ENCODE measurements around the gene CAPN2.

DNA sequence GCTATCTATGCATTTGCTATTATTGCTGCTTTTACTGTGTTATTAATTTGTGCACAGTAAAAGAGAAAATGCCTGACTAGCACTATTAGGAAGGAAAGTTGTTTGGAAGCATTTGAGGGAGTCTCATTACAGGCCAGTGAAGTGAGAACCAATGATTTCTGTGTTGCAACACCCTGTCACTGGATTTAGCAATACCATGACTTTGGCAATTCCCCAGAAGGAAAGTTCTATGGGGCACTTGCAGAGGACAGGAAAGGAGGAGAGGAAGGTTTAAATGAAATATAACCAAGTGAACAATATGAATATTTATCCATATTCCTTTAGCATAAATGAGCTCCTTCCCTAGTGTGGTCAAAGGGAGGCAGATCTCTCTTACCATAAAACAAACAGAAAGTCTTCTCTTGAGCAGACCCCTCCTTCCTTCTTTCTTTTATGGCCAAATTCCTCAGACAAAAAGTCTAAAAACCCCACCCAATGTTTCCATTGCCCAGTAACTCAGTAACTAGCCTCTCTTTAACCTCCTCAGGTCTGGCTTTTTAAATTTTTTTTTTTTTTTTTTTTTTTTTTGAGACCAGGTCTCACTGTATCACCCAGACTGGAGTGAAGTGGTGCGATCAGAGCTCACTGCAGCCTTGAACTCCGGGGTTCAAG, 5.5 kb downstream of the TLR5 start:
- RRBS: no CpG with 5 or more reads among the region's 2 CpGs

GRCh38 chr1:223142094-223142523, 939 bp downstream of the TLR5 start:
- RRBS: no CpG with 5 or more reads among the region's 14 CpGs

DNA sequence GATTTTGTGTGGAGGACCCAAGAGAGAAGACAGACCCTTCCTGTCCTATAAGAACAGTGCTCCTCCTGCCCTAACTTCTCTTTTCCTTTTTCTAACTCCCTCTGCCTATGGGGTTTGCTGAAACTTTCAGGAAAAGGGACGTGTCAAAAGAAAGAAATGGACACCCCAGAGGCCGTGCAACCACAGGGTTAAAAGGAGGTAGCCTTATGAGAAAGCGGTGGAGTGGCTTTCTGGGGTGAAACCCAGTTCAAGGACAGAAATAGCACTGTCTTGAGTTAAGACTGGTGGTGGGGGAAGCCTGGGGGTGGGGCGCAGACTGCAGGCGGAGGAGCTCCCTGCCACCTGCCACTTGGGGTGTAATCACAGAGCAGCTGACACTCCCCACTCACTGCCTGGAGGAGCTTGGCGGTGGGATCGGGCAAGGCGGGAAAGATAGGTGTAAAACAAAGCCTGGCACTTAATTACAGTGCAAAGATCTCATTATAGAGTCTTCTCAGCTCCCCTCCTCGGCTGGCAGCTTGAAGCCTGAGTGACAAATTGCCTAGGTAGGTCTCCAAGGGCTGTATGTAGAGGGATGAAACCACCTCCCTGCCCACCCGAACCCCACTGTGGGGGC, 759 bp upstream of the TLR5 start:
- RRBS: no CpG with 5 or more reads among the region's 10 CpGs

DNA sequence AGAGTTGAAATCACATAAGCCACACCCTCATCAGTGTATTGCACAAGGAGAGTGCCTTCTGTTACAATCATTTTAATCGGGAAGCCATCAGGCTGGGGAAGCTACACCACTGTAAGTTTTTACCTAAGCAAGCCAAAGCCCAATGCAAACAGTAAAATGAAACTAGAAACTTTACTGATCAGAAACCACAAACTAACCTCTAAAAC, 26.2 kb downstream of the CAPN8 start:
- RRBS: no CpG with 5 or more reads among the region's 1 CpG

GRCh38 chr1:223641368-223642035, 24.0 kb downstream of the CAPN8 start:
- RRBS: no CpG with 5 or more reads among the region's 7 CpGs

DNA sequence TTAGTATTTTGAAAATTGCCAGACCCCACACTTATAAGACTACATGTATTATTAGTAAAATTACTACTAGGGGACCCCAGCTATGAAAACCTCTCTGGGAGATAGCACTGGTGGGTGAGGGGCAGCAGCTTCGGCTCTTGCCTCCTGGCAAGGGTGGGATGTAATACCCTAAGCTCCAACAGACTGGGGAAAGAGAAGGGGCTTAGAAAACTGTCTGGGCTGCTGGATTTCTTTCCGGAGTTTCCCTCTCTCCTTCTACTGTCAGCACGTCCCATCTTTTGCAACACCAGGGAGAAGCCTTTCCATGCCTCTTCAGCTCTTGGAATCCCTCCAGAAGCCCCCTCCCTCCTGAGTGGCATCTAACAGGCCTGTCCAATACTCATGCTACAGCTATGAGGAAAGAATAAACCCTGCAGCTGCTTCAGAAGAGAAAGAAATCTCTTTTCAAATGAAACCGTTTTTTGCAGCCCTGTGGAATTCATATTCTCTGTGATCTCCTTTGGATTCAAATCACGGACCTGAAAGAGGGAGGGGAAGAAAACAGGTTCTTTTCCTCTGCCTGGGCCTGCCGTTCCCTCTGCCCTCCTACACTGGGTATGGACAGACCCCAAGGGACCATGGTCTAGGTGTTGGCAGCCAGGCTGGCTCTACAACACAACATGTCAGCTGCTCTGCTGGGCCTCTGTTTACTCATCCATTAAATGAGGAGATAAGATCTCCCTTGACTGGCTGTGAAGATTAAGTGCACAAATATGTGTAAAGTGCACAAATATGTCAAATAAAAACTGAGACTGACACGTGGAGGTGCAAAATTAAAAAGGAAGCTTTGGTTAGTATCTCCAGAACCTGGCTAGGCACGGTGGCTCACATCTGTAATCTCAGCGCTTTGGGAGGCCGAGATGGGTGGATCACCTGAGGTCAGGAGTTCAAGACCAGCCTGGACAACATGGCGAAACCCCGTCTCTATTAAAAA, 6.1 kb upstream of the CAPN2 start:
- RRBS: no CpG with 5 or more reads among the region's 12 CpGs

- RRBS: 3% methylated on average over 63 of the region's 108 CpGs
These were observed at the start of gene CAPN2 for GRCh38 chr1:223712305-223713458. CAPN2 (plus strand) TSS chr1:223712539.

- RRBS: no CpG with 5 or more reads among the region's 10 CpGs
These were observed 58.1 kb downstream of the CAPN2 start for GRCh38 chr1:223770179-223771050.

DNA sequence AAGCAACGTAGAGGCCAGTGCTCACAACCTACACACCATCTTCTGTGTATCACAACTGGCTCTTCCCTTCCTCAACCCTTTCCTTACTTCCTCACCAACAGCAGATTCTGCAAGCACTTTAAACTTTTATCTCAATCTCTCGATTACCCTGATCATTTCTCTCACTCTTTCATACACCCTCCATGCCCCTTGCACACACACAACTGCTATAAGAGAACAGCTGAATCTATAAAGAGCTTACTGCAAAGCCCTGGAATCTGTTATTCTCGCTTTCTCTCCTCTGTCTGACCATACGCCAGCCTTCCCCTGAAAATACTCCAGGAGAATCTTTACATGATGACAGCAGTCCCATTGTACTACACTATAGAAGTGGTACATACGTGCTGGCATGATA, 62.4 kb downstream of the TP53BP2 start:
- RRBS: no CpG with 5 or more reads among the region's 5 CpGs

DNA sequence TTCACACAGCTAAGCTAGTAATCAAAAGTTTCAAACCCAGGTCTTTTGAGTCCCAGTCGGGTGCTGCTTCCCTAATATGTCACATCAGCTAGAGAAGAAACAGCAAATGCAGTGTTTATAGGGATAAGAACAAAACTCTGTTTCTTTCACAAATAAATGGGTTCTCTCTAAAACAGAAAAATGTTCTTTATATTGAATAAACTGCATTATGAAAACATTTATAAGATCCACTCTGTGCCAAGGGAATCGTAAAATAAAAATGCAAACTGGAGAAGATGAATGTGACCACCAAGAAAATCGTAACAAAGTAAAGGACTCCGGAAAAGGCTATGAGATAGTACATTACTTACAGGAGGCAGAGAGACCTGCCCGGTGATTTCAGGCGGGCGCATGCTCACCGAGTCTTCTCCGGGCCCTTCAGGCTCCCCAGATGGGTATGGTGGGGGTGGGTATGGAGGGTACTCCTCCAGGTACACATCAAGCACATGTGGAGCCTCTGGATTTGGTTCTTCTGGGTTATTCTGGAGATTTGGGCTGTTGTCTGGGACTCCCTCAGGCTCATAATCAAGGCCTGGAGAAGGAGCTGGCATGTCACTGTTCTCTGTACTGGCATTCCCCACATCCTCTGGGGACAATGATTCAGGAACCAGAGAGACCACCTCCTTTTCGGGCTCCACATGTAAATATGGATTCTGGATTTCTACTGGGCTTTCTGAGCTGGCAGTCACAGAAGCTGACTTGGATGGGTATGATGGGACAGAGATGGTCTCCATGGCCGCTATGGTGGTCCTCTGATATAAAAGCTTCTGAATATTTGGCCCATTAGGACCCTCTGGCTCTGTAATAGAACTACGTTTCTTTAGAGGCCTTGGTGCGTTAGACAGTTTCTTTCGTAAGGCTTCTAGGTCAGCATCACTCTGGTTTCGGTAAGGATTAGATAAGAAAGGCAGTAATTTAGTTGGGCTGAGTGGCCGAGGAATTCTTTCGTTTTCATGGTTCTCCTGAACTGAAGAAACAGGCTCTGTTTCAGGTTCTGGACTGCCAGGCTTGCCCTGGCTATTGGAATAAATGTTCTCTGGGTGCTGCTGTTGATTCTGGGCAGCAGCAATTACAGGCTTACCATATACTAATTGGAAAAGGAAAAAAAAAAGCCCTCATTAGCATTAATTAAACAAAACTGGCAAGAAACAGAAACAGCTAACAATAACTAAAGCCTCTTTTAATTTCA, 49.9 kb downstream of the TP53BP2 start:
- RRBS: 97% methylated on average over 5 of the region's 17 CpGs

DNA sequence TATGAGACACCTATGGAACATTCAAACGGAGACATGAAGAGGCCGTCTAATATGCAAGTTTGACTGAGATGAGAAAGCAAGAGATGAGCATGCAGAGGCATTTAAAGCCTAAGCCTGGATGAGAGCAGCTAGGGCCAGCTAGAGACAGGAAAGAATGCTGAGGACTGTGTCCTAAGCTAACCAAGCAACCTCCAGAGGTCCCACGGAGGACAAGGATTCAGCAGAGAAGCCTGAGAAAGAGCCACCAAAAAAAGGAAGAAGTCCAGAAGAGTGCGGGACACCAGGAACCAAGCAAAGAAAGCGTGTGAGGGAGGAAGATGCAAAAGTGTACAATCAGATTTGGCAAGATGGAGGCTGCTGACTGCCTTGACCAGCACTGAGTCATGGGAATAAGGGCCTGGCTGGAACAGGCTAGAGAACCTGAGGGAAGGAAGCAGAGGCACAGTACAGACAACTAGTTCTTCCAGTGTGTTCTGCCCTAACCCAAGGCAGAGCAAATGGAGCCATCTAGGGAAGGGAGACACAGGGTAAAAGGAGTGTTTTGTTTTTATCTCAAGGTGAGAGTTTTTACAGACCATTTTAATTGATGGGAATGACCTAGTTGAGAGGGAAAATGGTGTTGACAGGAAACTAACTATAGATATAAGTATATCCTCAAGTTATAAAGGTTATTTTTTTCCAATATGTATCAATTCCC, 18.5 kb downstream of the TP53BP2 start:
- RRBS: no CpG with 5 or more reads among the region's 5 CpGs

DNA sequence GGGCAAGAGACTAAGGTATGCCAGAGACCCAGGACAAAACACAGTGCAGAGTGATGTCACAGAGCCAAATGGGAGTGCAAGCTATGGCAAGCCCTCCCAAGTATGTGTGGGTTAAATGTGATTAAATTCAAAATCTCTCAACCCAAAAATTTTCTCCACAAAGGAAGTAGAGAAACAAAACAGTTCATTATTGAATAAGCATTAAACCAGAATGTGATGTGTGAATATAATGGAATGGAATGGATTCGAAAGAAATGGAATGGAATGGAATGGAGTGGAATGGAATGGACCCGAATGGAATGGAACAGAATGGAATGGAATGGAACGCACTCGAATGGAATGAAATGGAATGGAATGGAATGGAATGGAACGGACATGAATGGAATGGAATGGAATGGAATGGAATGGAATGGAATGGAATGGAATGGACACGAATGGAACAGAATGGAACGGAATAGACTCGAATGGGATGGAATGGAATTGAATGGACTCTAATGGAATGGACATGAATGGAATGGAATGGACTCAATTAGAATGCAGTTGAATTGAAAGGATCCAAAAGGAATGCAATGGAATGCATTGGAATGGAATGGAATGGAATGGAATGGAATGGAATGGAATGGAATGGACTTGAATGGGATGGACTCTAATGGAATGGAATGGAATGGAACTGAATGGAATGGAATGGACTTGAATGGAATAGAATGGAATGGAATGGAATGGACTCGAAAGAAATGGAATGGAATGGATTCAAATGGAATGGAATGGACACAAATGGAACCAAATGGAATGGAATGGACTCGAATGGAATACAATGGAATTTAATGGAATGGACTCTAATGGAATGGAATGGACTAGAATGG, 102.2 kb upstream of the FBXO28 start:
- RRBS: no CpG with 5 or more reads among the region's 10 CpGs

DNA sequence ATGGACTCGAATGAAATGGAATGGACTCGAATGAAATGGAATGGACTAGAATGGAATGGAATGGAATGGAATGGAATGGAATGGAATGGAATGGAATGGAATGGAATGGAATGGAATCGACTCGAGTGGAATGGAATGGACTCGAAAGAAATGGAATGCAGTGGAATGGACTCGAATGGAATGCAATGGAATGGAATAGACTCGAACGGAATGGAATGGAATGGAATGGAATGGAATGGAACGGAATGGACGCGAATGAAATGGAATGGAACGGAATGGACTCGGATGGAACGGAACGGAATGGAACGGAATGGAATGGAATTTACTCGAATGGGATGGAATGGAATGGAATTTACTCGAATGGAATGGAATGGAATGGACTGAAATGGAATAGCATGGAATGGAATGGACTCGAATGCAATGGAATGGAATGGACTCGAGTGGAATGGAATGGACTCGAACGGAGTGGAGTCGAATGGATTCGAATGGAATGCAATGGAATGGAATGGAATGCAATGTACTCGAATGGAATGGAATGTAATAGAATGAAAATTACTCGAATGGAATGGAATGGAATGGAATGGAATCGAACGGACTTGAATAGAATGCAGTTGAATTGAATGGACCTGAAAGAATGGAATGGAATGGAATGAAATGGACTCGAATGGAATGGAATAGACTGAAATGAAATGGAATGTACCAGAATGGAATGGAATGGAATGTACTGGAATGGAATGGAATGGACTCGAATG, 100.1 kb upstream of the FBXO28 start:
- RRBS: no CpG with 5 or more reads among the region's 30 CpGs

DNA sequence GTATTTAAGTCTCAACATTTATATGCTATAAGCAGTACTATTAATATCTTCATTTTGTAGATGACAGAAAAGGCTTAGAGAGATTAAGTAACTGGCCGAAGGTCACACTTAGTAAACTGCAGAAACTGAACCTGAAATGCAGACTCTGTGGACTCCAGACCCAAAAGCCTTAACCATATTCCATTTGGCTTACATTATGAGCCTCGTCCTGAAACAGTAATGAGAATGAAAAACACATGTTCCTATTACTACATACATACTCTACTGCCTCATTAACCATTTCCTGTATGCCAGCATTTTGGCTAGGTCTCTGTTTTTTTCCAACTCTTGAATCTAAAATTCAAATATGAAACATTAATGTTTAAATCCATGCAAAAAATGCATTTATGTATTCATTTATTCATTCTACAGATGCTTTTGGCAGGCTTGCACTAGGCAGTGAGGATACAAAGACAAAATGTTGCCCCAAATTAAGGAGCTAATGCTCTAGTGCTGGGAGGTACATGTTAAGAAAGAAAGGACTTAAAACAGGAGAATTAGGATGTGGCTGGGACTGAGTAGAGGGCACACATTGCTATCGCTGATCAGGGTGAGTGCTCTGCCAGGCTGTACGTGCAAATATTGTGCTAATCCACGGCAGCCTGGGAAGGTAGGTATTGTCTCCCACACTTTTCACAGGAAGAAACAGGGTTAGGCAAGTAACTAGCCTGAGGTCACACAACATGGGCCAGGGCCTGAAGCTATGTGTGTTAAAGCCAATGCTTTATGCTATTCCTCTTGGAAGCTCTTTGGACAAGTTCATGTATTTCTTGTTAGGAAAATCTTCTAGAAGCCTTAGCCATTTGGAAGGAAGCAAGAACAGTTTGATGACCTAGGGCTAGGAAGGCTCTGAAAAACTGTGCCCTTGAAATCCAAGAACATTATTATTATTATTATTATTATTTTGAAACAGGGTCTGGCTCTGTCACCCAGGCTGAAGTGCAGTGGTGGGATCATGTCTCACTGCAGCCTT, 14.0 kb downstream of the DEGS1 start:
- RRBS: no CpG with 5 or more reads among the region's 5 CpGs

- RRBS: 90% methylated on average over 2 of the region's 15 CpGs
These were observed 29.5 kb downstream of the DEGS1 start for GRCh38 chr1:224212434-224213073.

GRCh38 chr1:224256663-224257251, 73.2 kb downstream of the NVL start:
- RRBS: no CpG with 5 or more reads among the region's 3 CpGs

DNA sequence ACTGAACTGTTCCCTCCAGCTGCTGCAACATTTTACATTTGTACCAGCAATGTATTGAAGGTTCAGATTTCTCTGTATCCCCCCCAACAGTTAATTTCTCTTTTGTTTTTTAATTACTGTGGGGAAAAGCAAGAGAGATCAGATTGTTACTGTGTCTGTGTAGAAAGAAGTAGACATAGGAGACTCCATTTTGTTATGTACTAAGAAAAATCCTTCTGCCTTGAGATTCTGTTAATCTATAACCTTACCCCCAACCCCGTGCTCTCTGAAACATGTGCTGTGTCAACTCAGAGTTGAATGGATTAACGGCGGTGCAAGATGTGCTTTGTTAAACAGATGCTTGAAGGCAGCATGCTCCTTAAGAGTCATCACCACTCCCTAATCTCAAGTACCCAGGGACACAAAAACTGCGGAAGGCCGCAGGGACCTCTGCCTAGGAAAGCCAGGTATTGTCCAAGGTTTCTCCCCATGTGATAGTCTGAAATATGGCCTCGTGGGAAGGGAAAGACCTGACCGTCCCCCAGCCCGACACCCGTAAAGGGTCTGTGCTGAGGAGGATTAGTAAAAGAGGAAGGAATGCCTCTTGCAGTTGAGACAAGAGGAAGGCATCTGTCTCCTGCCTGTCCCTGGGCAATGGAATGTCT, 9.9 kb upstream of the NVL start:
- RRBS: no CpG with 5 or more reads among the region's 9 CpGs

DNA sequence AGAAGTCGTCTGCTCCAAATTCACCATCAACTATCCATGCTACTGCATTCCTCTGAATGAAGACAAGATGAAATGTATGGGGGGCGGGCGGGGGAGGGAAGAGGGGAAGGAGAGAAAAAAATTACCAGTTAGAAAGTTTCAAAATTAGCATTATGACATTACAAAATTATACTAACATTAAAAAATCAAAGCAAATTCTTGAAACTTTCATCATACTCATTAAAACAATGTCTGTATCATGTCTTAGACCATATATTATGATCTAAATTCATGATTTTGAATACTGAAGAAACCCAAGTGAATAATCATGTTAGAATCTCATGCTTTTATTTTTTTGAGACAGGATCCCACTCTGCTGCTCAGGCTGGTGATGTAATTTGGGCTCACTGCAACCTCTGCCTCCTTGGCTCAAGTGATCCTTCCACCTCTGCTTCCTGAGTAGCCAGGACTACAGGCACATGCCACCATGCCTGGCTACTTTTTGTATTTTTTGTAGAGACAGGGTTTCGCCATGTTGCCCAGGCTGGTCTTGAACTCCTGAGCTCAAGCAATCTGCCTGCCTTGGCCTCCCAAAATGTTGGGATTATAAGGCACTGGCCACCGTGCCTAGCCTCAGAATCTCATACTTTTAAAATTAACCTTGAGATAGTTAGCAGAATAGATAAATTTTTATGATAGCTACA, 33.3 kb downstream of the CNIH4 start:
- RRBS: no CpG with 5 or more reads among the region's 5 CpGs

DNA sequence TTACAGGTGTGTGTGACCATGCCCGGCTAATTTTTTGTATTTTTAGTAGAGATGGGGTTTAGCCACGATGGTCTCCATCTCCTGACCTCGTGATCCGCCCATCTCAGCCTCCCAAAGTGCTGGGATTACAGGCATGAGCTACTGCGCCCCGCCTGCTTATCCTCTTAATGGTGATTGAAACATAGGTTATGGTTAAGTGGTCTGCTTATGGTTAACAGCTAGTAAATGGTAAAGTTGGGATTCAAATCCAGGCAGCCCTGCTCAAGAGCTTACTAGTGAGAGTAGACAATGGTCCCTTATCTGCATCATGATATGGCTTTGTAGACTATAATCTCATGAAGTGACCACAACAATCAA, 37.9 kb downstream of the CNIH4 start:
- RRBS: no CpG with 5 or more reads among the region's 6 CpGs

All from islet of Langerhans (tissue), 1 donor.